OCI-LY7 (cell line): ENCODE data around the gene DUSP10.

DNA sequence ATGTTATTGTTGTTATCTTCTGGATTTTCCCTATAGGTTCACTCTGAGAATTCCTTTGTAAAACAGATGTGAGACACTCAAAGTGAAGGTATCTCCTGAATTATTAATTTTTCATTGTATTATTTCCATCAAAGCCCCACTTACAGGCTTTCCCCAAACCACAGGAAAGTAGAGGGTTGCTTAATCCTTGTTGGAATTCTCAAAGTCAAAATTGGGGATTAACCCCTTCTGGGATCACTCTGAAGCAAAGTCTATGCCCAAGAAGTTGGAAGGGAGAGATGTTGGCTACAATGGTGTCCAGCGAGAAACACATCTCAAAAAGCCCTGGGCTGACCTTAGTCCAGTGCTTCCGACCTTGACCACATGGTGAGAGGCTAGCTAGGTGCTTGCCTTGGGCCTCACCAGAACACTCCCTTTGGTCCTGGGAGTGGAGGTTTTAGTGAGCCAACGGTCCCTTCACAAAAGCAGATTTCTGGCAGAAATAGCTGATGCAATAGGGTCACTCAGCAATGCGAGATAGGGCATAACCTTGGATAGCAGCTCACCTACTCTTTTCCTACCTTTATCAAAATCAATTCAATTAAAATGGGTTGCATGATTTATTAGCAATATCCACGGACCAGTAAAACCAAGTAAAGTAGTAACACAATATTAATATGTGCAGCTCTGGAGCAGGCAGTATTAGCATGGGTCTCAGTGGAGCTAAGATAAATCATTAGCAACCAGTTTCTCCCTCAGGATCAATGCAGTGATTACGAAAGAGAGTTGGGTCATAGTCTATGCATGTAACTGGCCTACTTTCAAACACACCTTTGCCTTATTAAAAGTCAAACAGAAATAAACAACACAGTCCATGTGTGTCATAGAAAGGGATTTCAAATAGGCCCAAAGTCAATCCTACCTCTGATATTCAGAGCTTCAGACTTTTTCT lies 2.0 kb downstream of the SLC30A10 start:
- PRO-cap = no peak
- RAMPAGE, long total RNA = no peak

- PRO-cap = no peak
- RAMPAGE, long total RNA = no peak
These were observed 555 bp downstream of the SLC30A10 start for GRCh38 chr1:219927621-219928382.

GRCh38 chr1:219958837-219959545 lies 30.6 kb upstream of the SLC30A10 start:
- PRO-cap = no peak
- RAMPAGE, long total RNA = no peak

DNA sequence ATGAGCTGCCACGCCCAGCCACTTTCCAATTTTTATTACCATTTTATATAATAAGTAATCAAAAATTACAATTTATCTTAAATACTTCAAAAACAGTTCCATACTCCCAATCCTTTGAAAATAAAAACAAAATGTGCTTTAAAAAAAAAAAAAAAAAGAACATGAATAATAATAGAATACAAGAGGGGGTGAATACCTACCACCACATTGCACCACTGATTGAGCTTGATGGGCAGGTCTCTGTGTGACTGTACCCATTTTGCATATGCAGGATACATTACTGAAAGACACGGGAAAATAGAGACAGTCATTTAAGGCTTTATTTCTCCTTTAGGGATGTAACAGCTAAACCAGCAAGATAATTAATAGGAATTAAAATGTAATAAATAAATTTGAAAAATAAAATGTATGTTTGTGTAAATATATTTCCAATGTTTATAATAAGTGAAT lies 52.8 kb upstream of the SLC30A10 start:
- PRO-cap = no peak
- RAMPAGE, long total RNA = no peak

GRCh38 chr1:219996880-219997485 lies 49.3 kb downstream of the EPRS1 start:
- PRO-cap = no peak
- RAMPAGE, long total RNA = no peak

- PRO-cap = no peak
- RAMPAGE, long total RNA = no peak
These were observed 715 bp upstream of the MARK1 start for GRCh38 chr1:220526991-220527851.

GRCh38 chr1:220651715-220652324 lies 38.3 kb upstream of the C1orf115 start:
- PRO-cap = no peak
- RAMPAGE, long total RNA = no peak

- PRO-cap = no peak
- RAMPAGE, long total RNA = no peak
These were observed 37.1 kb upstream of the C1orf115 start for GRCh38 chr1:220653031-220653555.

DNA sequence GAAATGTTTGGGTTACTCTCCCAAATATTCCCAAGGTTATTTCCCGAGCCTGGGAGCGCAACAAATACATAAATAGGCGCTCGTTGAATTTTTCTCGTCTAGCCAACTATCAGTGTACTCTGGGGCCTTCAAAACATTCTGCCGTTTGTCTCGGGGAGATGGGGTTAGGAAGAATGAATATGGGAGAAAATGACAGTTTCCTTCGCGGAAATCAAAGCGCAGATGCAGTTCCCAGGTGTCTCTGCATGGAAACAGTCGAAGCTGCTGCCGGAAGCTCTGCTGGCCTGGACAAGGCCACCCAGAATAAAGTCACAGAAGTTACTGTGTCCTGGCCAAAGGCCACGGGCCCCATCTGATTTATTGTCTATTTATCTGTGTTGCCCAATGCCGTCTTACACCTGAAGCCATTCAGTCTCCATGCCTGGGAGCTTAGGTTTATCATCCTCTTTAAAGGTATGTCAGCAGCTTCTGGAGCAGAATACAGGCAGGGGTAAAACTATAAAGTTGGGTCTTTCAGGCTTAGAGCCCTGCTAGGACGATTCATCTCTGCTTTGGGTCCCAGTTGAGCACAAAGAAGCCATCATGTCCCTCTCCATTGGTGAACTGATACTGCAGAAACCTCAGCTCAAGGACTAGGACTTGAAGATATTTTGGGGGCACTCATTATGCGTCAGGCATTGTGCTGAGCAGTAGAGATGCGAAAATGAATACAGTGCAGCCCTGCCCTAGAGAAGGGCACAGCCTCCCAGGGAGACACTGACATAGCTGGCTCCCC lies 1.2 kb downstream of the C1orf115 start:
- PRO-cap = no peak
- RAMPAGE, long total RNA = no peak

DNA sequence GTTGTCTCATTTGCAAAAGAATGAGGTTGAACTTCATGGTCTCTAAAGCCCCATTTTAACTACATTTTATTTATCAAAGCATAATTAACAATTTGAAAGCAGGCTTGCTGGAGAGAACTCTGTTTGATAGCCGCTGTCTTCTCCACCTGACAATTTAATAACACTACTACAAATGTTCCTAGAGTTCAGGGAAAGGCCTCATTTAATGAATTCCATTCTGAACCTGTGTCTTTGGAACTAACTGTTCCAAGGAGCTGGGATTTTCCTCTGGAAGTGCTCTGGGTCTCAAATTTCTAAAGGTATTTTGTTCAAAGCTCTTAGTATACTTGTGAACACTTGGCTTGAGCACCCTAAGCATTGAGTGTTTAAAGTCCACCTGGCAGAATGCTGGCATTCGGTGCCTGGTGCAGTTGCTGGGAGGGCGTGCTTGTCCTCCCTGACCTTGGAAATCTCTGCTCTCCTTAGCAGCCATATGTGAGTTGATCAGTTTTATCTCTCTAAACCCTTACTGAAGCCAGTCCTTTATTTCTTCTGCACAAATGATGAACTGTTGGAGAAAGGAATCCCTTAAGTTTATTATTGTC lies 2.9 kb downstream of the MTARC2 start:
- PRO-cap = no peak
- RAMPAGE, long total RNA = no peak

DNA sequence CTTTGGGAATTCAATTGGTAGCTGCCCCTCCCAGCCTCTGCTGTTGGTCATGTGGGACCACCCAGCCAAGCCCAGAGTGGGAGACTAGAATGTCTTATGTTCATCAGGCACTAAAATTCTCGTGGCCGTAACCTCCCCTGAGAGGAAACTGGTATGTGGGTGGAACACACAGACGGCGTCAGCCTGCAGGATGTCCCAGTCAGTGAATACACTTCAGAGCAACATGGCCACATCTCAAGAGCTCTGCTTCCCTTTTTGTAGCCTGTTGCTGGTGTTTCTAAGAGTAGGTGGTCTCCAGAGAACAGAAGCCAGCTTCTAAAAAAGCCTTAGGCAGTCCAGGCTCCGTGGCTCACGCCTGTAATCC lies 16.0 kb upstream of the MTARC1 start:
- PRO-cap = no peak
- RAMPAGE, long total RNA = no peak

DNA sequence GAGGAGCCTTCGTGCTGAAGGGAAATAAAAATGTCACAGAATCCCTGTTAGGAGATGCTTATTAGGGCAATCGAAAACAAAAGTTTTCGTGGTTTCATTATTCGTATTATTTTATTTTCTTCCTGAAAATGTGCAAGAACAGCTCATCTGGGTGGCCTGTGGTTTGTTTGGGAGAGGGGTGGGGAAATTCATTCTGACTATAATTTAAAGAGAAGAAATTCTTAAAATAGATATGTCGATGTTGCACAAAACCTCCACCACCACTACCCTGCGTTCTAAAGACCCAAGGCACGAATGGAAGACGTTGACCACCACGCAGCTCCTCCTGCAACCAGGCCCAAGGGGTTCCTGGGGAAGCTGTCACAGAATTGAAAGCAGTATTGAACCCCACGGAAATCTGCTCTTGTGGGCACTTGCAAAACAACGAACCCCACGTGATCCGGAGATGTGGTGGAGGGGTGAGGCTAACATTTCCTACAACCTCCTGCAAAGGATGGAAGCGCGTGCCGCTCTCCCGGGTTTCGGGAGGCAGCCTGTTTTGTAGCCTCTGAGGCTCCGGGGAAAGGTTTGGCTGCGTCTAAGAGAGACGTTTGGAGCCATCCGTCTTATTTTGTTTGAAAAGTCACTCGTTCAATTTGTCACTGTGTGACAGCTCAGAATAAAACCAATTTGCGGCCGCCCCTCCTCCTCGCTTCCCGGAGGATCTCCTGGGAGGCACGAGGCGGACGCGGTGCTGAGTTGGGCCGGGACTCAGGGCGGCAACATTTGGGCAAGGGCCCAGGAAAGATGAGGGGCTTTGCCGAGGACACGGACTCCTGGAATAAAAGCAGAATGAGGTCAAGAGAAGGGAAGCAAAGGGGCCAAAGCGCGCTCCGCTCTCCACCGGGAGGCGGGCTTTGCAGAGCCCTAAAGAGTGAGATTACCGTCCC lies 854 bp upstream of the HLX start:
- PRO-cap = no peak
- RAMPAGE, long total RNA = no peak

DNA sequence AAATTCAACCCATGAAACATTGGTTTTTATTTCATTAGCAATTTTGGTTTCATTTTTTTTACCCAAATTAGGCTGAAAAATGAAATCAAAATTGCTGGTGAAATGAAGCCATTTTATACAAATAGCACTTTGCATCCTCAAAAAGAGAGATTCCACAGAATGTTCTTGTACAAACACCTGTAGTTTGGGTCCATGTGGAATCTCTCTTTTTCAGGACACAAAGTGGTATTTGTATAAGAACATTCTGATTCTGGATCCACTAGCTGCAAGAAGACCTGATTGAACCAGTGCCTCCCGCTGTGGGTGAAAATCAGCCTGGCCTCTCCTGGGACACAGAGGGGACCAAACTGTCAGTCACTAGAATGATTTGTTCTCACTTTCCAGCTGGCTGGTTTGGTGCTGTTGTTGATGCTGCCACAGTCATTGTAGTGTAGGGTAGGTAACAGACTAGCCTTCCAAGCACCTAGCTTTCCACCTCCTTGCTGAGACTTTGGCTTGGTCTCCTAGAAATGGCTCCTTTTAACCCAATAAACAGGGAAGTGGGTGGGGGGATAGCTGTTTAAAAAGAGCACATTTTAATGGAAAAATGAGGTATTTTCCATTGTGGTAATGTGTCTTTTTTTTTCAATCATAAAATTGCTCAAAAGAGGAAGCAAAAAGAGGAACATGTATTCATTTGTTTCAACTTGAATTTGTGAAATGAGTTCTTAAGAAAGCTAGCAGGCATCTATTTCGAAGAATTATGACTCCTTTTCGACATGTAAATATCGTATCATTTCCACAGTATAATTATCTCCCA lies 189.9 kb downstream of the HLX start:
- PRO-cap = no peak
- RAMPAGE, long total RNA = no peak

- PRO-cap = no peak
- RAMPAGE, long total RNA = no peak
These were observed 238.9 kb downstream of the HLX start for GRCh38 chr1:221118096-221118560.

- PRO-cap = no peak
- RAMPAGE, long total RNA = no peak
These were observed 6.9 kb downstream of the DUSP10 start for GRCh38 chr1:221734731-221735645.

DNA sequence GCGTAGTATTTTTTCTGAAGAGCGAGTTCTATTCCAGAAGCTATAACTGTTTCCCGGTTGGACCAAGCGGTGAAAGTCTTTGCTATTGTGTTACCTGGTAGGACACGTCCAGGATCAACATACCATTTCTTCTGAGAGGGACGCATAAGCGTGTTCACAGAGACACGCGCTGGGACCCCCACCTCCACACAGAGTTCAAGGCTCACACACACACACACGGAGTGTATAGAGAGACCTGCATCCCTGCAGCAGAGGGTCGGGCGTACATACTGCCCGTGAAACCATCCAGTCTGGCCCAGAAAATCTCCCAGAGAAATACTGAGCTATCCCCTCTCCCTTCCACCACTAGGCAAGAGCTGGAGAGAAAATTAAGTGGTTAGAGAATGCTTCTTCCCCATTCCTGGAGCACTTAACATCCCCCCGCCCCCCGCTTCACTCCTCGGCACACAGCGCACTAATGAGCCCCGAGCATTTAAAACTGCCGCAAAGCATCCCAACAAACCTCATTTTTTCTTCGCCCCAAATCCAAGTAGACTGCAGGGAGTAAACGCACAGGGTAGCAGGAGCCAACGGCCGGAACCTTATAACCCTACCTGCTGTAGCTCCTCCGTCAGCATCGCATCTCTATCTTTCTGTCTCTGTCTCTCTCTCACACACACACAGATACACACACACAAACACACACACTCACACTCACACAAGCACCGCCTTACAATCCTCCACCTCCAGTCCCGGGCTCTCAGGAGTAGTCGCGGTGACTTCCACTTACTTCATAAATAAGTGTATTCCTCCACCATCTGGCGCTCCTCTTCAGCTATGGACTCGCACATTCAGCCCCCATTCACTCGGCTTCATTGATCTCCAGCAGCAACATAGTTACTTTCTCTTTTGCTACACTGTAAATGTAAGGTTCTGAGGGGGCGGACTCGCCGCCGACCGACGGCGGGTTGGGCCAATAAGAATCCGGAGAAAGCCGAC lies at the start of gene DUSP10:
DUSP10 (minus strand) TSS at position 878 of the 978 bp plus-strand sequence.
- PRO-cap = bidirectional peak, plus-strand start outside the sequence, minus-strand start at position 878 of the sequence
- RAMPAGE, long total RNA = no peak

DNA sequence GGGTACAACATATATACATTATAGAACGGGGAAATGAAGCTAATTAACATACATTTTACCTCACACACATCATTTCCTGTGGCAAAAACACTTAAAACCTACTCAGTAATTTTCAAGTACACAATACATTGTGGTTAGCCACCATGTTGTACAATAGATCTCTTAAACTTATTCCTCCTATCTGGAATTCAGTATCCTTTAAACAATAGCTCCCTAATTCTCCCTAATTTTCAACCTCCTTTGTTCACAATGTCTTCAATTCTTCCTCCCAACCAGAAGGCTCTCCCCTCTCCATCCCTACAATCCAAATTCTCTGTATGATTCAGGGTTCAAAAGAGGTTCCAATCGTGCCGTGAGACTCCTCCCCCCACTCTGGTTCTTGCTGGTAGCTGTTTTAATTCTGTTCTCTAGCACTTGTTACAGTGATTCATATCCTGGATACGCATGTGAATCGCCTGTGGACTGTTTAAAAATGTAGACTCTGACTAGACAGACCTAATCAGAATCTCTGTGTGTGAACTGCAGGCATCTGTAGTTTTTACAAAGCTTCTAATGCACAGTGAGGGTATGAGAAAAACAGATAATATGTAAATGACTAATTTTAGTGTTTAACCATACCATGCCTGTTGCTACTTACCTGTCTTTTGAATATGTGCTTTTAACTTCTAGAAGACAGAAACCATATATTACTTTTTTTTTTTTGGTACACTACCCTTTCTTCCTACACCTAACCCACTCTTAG lies 87.7 kb upstream of the DUSP10 start:
- PRO-cap = no peak
- RAMPAGE, long total RNA = no peak

DNA sequence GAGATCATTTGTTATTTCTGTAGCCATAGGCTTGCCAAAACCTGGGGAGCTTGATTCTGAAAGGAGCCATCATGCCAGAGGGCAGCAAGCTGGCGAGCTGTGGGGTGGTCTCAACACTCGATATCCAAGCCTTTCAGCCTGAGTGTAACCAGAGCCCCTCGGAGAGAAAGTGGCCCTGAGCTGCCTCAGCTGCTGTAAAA lies 298.4 kb upstream of the DUSP10 start:
- PRO-cap = no peak
- RAMPAGE, long total RNA = no peak

DNA sequence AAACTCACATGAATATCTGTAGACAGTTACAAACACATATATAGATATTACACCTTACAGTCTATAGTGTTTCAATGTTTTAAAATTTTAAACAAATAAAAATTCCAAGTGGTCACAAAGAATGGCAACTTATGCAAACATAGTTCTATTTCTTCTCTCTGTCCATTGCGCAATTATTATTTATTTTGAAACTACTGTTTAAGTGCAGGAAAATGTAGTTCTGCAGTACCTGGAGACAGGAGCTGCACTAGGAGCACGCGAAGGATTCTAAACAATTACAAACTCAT lies 311.9 kb upstream of the DUSP10 start:
- PRO-cap = no peak
- RAMPAGE, long total RNA = no peak

DNA sequence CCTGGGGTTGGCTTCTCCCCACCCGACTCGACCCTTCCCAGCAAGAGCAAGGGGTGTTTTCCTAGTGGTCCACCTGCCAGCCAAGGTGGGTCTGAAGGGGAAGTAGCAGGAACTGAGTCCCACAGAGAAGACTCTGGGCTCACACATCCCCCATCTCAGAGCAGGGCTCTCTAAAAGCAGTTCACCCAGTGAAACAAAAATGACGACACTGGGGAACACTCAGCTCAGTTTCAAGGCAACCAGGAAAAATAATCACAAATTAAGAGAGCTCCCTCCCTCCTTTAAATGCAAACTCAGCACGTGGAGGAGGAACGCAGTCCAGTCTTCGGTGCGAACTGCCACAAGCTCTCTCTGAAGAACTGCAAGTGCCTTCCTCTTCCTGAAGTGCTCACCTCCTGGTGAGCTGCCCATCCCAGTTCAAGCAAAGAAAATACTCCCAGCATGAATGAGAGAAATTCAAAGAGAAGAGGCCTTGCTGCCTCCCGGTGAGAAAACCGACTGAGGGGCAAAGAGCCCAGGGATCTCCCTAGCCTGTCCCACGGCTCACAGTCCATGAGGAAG lies 281.6 kb downstream of the HHIPL2 start:
- PRO-cap = no peak
- RAMPAGE, long total RNA = no peak